Psoas muscle (tissue), 2 donors: ENCODE data around the gene CFAP100.

DNA sequence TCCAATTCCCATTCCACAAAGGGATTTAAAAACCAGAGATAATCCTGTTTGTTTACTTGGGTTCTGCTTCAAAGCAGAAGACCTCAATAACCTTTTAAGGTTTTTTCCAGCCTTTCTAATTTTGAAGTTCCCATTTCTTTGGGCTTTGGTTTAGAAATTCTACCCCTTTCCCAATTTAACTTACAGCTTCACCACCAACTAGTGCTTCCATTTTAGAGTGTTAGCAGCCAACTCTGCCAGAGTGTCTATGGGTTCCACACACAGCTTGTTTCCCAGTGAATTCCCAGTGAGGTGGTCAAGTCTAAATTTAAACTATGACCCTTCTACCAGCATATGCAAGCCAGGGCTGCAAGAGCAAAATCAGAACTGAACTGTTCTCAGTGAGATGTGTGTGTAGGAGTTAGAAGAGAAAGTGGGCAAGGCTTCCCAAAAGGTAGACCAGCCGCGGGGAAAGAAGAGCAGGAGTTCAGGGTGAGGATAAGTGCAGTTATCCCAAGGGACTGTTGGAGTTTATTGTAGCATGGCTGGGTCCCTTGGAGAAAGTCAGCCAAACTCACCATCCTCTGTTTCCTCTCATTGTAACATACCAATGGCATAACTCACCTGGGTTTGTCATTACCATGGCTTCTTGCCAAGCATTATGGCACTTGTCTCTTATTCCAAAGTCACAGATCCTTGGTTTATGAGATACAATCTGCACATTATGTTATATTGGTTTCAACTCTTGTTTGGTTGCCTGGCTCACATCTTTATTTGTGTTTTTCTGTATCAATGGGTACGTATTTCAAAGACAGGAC is 130.4 kb upstream of the UMPS start:
- PRO-cap, 2 experiments = no peak in any of the 2 experiments

DNA sequence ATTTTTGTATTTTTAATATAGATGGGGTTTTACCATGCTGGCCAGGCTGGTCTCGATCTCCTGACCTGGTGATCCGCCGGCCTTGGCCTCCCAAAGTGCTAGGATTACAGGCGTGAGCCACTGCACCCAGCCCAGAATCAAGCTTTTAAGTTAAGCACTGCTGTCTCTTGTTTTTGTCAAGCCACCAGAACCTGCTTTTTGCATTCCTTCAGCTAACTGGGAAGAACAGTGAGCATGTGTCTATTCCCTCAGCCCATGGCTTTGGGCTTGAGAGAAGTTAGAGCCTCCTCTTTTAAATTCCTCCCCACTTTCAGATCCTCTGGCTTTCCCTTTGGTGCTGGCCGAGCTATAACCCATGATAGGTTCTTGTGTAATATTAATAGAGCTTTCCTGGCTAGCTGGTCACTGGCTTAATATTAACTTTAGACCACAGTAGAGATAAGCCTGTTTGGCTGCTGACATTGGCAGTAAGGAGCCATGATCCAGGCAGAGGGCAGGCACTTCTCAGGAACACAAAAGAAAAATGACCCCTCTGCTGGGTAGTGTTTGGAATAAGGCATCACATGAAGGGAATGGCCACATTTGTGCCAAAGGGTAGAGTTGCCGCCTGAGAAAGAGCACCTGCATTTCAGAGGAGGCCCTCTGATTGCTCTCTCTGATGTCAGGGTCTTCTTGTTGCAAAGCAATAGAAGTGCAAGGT is 65.5 kb upstream of the UMPS start:
- PRO-cap, 2 experiments = no peak in any of the 2 experiments

- PRO-cap, 2 experiments = no peak in any of the 2 experiments
Observed at GRCh38 chr3:124674246-124674807, 55.9 kb upstream of the UMPS start.

DNA sequence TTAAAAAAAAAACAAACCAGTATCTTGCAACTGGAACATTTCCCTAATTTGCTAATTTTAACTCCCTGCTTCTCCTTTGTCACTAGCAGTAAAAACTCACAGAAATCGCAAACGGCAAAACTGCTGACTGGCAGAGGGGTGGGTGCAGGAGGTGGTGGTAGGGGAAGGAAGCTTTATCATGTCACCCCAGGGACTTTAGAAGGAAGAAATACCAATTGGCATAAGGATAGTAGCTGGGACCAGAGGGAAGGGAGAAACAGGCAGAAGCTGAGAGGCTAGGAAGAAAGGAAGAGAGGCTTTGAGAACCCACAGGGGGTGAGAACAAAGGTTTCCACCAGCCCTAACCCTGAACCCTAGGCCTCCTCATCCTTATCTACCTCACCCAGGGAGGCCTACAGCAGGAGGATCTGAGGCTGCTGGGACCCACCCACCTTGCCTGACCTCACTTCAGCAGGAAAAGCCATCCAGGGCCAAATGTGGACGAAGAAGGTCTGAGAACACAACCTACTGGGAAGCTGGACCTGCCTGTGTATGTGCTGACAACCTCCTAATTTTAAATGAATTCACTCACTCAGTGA is 10.7 kb downstream of the ITGB5 start:
- PRO-cap, 2 experiments = no peak in any of the 2 experiments

DNA sequence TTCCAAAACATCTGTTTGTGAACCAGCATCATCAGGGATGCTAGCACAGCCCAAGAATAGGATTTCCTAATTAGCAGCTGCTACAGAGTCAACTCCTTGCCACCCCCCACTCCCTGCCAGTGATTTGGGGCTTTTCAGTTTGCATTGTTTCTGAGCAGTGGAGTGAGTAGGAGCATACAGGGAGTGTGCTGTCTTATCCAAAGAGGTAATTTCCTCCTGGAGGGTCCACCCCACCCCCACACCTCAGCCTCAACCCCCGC is 16.6 kb downstream of the HEG1 start:
- PRO-cap, 2 experiments = no peak in any of the 2 experiments

DNA sequence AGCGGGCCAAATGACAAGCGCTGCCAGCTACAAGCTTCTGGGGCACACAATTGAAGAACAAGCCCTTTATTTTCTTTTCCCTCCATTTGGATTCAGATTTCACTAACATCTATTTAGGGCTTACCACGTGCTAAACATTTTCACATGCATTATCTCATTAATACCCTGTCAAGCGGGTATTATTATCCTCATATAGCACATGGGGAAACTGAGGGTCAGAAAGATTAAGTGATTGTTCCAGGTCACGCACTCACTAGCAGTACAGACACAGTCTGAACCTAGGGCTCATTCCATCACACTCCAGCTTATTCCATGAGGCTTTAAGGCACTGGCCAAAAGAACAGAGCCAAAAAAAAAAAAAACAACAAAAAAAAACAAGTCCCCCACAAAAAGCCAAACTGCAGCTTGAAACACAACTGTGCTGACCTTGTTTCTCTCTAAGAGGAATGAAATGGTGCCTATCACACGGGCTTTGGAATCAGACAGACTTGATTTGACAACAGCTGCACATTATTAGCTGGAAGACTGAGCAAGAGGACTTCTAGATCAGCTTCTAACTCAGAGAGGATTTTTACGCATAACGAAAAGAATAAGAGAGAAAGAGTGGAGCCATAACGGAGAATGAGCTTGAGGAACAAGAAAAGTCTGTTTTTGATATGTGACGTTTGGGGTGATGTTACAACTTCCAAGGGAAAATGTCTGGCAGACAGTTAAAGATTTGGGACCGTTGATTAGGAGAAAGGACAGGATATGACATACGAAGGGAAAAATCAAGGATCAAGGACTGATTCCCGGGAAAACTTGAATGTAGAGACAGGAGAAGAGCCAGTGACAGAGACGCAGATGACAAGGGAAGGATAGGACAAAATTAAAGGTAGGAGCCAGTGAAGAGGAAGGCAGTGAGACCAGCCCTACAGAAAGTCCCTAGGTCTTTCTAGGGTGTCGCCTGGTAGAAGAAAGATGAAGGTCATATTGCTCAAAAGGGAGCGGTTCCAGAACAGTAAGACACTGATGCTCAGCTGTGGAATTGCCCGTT is 16.0 kb downstream of the HEG1 start:
- PRO-cap, 2 experiments = no peak in any of the 2 experiments

DNA sequence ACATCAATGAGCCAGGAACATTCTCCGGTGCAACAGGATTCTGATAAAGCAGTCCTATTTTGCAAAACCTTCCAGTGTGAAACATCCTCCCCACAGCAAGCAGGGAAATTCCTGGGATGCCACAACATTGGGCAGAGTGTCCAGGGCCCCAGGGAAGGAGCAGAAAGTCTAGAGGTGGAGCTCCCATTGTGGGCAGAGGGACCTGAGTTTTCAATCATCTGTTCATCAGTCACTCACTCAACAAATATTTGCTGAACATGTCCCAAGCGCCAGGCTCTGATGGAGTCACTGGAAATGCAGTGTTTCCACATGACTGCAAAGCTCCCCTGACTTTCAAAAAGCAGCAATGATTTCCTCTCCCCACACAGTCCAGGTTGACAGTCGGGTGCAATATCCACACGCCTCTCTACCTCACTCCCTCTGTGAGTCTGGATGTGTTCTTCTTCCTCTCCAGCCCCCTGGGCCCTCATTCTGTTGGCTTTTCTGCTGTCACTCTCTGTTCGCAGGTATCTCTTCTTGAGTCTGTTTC is 7.5 kb upstream of the HEG1 start:
- PRO-cap, 2 experiments = no peak in any of the 2 experiments

DNA sequence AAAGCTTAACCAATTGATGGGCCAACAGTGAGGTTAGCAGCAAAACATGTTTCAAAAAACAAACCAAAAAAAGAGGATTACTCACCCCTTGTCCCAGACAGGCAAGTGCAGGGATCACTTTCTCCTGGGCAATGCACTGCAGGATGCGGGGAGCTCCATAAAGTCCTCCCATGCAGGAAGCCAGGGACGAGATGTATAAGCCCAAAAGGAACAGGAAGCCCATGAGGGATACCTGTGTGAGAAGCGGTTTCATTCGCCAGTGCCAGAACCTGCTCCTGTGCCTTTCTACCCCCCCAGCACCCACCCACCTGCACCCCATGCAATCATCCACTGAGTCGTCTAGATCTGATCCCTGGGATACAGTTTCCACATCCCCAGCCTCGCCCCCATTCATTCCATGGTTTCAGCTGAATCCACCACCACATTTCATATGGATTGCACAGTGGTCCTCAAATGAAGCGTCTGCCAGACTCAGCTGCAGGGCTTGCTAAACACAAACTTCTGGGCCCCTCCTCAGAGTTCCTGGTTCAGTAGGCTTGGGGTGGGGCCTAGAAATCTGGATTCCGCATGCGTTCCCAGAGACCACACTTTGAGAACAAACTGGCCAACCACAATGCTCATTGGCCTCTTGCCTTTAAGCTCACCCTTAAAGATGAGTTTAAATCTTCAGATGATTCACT is 54.4 kb upstream of the HEG1 start:
- PRO-cap, 2 experiments = no peak in any of the 2 experiments

GRCh38 chr3:125123530-125123842 is 67.7 kb upstream of the HEG1 start:
- PRO-cap, 2 experiments = no peak in any of the 2 experiments

DNA sequence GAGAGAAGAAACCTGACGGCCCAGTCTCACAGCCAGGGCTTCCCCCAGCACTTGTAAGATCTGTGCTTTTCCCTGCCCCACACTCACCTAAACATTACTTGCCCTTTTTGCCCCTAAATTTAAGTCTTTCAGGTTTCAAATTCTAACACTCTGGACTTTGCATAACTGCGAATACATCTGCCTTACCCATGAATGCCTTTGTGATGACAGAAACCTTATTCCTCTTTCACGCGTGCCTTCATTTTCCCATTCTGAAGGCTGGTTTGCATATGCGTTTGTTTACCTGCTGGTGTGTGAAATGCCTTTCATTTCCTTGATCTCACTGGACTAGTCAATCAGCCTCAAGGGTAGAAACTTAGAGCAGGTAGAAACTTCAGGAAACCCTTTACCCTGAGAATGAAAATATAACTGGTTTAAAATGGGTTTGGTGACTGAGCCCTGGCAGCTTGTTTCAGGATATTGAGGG is 20.2 kb downstream of the SLC12A8 start:
- PRO-cap, 2 experiments = no peak in any of the 2 experiments

- PRO-cap, 2 experiments = no peak in any of the 2 experiments
Observed at GRCh38 chr3:125381863-125382081, 6.6 kb upstream of the ZNF148 start.

- PRO-cap, 2 experiments = no peak in any of the 2 experiments
Observed at GRCh38 chr3:125472422-125473256, 47.4 kb downstream of the SNX4 start.

GRCh38 chr3:125596589-125597275 is 1.4 kb upstream of the OSBPL11 start:
- PRO-cap, 2 experiments = no peak in any of the 2 experiments

DNA sequence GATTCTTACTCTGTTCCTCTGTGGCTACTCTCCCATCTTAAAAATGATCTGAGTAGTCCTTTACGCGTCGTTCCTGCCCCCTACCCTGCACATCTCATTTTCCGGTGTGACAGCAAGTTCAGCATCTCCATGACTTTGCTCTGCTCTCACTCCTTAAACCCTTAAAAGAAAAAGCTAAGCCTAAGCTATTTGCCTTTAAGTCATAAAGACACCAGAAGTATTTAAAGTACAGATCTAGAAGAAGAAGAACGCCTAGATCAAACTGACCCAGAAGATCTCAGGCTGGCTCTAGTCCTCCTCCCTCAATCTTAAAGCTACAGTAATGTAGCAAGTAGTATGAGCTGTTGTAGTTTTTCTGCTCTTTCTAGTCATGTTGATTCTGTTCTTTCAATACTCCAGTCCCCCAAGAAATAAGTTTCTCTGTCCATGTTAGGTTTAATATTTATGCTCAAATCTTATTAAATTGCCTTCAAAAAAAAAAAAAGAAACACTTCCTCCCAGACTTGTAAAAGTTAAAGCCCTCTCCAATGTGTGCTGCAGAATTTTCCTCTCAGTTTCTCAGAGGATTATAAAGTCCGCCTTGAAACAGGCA is 135.1 kb upstream of the ROPN1B start:
- PRO-cap, 2 experiments = no peak in any of the 2 experiments

GRCh38 chr3:125865844-125866513 is 103.0 kb upstream of the ROPN1B start:
- PRO-cap, 2 experiments = no peak in any of the 2 experiments

DNA sequence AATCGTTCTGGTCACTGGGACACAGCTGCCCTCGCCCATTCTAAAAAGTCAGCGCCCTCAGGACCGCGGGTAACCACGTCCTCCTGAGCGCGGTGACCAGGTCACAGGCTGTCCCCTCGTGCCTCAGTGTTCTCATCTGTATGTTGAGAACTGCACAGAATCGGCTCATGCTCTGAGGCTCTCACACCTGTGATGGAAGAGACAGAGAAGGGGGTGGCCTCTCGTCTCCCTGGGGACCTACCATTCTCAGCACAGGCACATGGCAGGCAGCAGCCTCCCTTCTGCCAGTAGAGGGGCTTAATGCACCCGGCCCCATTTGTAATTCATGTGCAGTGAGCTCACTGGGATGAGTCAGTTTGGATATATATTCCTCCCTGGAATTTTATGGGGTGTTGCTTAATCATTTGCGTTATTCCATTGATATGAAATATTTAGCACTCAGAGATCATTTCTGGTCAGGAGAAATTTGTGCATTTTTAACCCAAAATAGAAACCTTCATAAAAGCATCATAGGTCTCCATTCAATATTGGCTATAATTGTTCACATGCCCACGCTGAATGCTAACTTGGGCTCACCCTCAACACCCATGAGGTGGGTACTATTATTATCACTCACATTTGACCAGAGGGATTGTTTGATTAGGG is 51.8 kb upstream of the ROPN1B start:
- PRO-cap, 2 experiments = no peak in any of the 2 experiments

DNA sequence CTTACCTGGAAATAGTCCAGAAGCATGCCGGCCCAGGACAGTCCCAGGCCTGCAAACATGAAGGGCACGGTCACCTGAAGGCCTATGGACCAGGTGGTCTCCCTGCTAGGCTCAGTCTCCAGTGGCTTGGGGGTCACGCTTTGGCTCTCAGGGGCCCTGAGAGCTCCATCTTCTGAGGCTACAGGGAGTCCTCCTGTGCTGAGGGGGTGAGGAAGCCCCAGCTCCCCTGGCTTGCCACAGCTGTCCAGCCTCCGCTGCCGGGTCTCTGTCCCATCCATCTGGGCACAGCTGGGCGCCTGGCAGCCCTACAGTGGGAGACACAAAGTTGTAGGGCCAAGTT is 16.0 kb downstream of the SLC41A3 start:
- PRO-cap, 2 experiments = no peak in any of the 2 experiments

DNA sequence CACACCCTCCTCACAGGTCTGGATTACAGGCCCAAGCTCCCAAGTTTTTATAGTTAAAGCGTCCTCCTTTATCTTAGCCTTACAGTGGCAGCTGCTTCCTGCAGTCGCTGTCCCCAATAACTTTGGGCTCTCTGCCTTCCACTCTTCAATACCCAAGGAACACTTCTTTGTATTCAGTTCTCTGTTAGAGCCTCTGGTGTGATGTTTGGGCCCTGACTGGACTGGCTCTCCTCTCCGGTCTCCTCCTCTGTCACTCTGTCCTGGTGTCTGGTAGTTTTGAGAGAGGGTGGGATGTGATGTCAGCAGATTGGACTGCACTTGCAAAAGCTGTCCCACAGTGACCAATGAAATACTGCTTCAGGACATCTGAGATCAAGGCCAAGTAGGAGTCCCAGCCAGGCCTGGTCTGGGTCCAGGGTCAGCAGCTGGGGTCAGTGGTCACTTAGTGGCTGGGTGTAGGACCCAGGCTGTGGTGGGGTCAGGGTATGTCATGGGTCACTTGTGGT is 21.0 kb downstream of the ALDH1L1 start:
- PRO-cap, 2 experiments = no peak in any of the 2 experiments

GRCh38 chr3:126372876-126373404 is 15.7 kb upstream of the KLF15 start:
- PRO-cap, 2 experiments = no peak in any of the 2 experiments

DNA sequence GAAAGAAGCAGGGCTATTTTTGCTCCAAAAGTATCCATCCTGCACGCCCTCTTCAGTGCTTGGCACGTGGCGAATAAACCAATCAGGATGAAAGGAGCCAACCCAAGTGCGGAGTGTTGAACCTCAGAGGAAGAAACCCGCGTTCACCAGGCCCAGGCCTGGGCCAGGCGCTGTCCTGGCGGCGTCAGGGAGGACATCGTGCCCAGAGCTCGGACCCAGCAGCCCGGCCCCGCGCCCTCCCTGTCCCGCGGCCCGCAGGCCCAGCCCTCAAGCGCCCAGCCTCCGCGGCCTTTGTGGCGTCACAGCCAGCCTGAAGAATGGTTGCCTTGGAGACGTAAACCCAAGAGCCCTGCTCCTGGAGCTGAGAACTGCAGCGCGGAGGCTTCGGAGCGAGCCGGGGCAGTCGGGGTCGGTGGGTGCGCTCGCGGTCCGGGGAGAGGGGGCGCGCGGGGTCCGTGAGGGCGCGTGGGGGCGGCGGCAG is at the start of gene CFAP100:
Gene CFAP100 (plus strand): TSS at position 343 of the 481 bp plus-strand sequence.
- PRO-cap, 2 experiments = no peak in any of the 2 experiments